Skin of body (tissue), 2 donors: ENCODE results near the gene MAN2A1.

DNA sequence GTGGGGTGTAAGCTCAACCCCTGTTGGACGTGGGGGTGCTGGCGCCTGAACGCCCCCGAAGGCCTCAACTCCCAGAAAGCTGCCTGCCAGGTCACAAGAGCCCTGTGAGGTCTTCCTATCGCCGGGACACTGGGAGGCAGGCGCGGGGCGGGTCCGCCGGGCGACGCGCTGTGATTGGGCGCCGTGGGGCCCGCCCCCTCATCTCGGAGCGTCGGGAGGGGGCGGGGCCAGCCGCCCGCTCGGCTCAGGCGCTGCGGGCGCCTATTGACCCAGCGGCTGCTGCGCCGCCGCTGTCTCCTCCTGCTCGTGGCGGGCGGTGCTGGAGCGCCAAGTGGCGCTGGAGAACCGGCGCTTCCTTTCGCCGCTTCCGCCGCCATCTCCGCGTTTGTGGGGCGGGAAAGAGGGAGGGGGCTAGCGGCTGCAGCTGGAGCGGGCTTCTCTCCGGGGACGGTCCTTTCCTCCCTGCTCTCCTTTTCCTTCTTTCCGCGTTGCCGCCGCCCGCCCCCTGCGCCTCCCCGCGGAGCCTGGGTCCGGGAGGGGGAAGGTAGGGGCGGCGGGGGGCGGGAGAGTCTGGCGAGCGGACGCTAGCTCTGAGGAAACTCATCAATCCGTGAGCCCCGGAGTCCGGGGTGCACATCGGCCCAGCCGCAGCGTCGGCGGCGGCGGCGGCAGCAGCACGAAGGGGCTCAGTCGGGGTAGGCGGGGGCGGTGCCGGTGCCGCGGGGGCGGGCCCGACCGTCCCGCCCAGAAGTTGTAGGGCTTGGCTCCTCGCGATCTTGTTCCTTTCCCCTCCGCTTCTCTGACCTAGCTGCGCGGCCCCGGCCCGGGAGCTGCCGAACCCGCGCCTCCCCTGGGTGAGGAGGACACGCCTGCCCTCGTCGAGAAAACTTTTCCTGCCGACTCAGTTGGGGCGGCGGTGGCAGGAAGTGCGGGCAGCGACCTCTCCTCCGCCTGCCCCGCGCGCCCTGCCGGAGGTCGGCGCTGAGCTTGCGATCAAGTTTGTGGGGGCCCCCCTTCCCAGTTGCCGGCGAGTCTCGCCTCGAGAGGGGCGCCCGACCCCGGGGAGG is at the start of gene MAN2A1:
Gene MAN2A1, plus strand, starts transcription at position 782 of the 1,067 bp plus-strand sequence.
- RAMPAGE, long total RNA: no peak

GRCh38 chr5:109709185-109709555 is 19.4 kb downstream of the MAN2A1 start:
- RAMPAGE, long total RNA: no peak

DNA sequence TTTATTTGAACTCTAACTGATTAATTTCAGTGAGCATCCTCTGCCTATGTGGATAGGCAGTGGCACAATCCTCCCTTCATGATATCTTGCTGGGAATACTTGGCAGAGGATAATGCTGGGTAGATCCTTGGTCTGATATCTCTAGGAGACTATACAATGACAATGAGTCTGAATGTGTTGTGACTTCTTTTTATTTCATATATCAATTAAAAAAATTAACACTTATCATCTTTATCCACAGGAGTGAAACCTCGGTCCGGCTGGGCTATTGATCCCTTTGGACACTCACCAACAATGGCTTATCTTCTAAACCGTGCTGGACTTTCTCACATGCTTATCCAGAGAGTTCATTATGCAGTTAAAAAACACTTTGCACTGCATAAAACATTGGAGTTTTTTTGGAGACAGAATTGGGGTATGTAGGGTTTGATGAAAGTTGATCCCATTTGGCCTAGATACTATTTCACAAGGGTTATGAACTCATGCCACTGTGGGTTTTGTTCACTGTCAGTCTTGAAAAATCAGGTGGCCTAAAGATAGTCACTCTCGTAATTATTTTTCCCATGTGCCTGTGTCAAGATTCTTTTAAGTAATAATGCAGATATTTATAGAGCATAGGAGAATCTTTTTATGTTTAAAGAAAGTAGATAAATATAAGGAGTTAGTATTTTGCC is 77.7 kb downstream of the MAN2A1 start:
- RAMPAGE, long total RNA: no peak

DNA sequence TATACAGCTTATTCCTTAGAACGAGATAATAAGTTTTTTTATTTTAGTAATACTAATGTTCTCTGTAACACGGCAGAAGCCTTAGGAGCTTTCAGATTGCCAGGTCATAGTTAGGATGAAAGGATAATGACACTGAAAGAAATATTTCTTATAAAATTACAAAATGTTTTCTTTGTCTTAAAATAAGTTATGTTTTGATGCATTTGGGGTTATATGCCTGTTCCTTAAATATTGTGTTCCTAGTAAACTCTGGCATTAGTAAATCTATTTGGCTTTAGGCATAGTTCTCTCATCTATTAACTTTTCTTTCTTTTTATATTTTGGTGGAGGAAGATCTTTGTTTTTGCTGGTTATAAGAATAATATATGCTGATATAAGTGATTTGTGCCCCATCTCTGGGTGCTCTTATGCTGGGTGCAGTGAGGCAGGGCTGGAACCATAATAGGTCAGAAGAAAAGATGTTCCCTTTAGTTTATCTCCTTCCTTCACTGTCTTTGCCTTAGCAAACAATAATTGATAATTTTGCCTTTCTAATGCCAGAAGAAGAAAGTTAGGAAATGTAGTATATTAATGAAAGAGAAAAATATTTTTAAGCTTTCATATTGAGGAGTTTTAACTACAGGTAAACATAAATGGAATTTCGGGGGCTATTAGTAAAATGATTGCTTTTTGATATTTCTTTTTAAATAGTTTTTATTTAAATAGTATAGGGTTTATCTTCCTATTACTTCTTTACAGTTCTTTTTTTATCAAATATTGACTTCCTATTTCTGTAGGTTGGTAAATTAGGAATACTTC is 100.9 kb downstream of the MAN2A1 start:
- RAMPAGE, long total RNA: no peak

DNA sequence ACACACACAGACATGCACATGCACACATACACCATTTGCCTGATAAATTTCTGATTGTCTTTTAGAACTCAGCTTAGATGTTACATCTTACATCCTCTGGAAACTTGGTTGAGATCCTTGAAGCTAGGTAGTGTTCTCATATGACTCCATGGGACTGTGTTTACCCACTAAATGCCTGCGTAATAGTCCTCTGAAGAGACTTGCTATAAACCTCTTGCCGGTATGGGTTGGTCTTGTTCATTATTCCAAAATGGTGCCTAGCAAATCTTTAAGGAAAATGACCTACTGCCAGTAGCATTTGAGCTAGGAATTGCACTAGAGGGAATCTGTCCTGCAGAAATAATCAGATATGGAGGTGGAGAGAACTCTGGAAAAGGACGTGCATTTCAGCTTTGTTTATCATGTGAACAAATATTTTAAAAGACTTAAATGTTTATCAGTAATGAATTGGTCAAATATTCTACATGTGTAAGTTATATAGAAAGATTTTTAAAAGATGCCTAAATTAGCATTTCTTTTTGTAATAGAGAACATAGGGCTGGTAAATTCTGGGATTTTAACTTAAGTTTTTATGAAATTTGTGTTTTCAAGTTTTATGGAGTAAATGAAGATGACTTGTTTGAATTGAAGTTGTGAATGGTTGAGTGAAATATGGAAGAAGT is 110.5 kb downstream of the MAN2A1 start:
- RAMPAGE, long total RNA: no peak

DNA sequence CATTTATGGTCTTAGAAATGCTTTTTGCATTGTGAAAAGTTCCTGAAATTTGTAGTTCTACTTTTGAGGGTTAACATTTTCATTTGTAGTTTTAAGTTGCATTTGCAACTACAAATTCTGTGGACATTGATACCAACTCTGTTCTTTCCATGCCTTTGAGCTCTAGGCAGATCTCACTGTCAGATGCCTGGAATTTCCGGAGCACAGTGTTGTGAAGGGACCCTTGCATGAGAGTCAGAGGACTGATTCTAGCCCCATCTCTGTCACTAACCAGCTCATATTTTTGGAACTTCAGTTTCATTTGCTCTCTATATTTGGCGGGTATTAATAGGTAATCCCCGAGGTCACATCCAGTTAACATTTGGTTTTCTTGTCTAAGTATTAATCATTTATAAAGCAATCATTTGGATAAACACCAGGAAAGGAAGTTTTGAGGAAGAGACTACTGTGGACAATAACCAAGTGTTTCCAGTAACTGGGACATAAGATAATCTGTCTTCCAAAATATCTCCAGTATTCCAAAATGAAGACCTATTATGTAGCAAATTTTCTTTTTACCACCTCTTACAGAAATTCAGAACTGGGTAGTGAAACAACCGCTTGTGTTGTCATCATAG is 115.8 kb downstream of the MAN2A1 start:
- RAMPAGE, long total RNA: no peak

GRCh38 chr5:109830697-109831248 is 141.0 kb downstream of the MAN2A1 start:
- RAMPAGE, long total RNA: no peak

- RAMPAGE, long total RNA: no peak
These were observed 272.0 kb downstream of the MAN2A1 start for GRCh38 chr5:109961712-109962059.

DNA sequence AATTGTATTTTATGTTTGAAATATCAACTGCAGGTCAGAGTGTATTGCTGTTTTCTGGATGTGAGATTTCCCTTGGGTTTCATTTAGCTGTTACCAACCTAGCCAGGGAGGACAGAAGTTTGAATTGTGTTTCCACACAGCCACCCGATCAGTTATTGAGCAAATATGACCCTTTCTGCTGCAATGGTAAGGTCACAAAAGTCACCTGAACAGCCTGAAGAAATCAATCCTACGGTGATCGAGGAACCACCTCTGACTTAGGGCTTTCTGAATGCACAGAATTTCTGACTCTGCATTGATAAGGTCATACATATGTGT is 419.9 kb downstream of the MAN2A1 start:
- RAMPAGE, long total RNA: no peak

DNA sequence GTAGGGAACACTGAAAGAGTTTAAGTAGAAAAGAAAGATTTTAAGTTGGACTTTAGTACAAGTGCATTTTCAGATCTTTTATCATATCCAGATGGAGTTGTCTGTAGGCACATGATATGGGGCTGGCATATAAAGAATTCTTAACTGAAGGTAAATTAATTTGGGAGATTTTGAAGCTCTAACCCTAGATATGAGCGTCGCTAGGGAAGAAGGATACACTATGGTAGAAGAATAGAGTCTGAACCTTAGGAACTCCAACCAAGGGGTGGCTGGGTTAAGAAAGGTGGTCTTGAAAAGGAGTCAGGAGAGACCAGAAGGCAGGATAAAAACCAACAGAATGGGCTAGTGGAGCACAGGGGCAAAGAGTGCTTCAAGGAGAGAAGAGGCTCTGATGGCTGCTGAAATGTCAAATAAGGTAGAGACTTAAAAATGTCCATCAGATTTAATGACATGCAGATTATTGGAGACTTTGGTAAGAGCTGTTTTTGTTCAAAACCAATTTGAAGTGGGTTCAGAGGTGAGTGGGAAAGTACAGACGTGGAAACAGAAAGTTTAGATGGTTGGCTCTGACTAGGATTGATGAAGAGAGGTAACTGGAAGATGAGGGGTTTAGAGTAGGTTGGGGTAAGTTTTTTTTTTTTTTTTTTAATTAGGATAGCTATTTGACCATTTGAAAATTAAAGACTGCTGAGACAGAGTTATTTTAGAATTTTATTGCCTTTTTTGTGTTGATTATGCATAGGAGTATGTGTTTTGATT is 14.0 kb downstream of the SLC25A46 start:
- RAMPAGE, long total RNA: no peak

DNA sequence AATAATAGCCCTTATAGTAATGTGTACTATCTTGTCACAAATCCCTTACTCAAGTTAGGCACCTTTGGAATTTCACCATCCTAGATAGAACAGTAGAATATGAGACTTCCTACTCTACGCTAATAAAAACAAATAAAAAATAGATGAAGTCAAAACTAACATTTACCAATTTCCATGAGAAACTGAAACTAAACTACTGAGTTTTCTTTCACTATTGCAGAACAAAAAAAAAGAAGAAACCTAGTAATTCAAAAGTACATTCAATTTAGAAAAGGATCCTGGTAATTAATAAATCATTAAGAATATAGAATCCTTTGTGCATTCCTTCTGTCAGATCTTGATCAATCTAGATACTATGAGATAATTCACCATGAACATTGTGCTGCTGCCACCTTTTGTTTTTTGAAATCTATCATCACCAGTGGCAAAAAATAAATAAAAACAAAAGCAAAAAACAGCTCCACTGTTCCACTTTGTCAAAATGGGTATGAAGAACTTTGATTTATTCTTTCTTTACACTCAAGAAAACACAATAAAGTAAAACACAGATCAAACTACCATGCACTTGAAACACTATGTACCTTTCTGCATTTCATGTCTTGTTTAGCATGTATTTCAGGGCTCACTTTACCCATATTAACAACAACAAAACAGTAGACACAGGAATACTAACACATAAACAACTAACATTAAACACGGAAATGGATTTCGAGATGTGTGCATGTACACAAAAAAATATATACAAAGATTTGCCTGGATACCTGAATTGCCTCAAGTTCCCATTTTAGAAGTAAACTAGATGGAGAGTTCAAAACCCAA is 13.8 kb downstream of the STARD4 start:
- RAMPAGE, long total RNA: no peak

DNA sequence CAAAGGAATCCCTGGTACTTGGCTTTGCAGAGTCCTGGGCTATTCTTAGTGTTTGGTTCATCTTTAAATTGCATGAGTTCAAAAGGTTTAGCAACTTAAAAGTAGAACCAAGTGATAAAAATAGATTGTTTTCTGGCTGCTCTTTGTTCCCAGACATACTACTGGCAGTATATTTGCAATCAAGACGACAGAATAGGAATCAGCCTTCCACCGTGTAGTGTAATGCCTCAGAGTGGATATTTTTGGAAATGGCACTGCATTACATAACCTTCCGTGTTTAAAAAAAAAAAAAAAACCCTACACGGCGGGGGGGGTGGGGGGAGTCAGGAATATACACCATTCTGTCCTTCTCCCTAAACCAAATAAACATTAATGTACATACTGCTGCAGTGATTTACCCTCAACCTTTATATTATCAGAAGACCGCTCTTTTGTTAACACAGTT is 954 bp downstream of the NREP start:
- RAMPAGE, long total RNA: no peak

GRCh38 chr5:112219112-112219656 is 199.9 kb downstream of the EPB41L4A start:
- RAMPAGE, long total RNA: no peak

DNA sequence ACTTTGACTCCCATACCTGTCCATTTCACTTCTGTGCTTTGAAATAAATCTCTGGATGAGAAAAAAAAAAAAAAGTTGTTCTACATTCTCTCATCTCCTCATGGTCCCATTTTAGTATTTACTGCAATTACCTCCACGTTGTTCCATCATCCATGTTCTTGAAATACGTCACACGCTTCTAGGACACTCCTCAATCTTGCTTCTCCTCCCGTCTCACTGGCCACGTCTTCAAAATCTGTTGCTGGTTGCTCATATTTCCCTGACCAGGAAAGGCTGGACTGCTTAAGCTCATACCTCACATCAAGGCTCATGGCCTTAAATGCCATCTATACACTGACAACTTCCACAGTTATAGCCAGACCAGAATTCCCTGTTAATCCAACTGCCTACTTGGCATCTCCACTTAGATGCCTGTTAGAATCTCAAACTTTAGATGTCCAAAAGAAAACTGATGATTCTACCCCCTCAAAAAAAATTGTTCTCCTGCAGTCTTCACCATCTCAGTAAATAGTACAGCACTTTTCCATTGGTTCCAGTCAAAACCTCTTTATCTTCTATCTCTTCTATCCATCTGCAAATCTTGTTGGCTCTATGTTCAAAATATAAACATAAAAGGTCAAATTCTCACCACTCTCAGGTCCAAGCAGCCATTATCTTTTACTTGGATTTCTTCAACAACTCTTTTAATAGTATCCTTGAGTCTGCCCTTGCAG is 132.1 kb downstream of the EPB41L4A start:
- RAMPAGE, long total RNA: no peak

DNA sequence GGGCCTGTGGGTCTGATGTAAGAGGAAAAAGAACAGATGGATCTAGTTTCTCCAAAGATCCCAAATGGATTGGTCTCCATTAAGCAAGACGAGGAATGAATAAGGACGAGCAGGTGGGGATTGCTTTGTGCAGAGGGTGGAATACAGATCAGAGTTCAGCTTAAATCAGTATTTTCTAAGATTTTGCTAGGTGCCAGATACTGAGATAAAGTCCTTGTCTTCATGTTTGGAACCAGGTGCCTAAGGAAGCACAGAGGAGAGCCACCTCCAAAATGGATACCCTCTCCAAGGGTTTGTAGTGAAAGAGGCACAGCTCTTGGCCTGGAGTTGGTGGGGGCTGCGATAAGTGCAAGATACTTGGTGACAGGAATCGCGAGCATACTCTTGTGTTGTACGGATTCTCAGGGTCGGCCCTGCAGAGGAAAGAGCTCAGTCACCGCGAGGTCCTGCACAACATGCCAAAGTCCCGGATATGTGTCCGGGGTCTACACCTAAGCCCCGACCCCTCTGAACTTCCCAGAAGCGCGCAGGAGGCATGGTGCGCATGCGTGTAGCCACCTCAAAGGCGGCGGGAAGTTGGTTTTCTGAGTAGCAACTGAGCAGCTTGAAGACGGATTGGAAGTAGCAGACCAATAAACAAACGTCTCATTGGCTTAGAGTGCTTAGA is 477 bp upstream of the DCP2 start:
- RAMPAGE, long total RNA: no peak

- RAMPAGE, long total RNA: no peak
These were observed 46.0 kb downstream of the DCP2 start for GRCh38 chr5:113022351-113023233.

DNA sequence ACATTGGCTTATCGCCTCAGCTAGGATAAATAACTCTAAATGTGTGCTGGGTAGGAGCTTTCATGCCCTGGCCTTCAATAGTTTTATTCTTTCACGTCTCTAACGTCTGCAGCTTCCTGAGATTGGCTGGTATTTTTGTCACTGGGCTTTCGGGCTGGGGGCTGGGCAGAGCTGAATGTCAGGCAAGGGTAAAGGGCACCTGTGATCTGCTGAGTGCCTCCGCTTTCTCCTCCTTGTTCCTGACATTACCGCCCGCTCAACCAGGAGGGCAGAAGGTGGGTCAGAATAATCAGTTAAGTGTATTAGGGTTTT is 216.6 kb downstream of the TSSK1B start:
- RAMPAGE, long total RNA: no peak

DNA sequence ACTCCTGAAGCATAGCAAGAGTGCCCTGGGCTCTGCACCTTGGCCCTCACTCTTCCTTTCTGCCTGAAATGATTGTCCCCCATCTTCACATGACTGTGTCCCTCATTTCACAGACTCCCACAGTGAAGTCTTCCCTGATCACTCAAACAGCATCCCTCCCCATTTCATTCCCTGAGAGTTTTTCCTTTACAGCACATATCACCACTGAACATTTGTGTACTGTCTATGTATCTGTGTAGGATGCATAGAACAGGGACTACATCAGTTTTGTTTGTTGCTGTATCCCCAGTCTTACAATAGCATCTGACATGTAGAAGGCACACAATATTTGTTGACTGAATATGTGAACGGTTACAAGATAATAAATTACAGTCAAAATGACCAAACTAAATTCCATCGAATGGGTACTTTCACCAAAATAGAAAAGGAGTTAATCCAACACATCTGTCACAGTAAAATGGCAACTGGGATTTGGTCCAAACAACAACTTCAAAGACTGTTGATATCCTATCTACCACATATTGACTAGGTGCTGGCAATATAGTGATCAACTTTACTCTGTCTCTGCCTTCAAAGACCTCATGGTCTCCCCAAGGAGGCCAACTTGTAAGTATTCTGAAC is 149.1 kb downstream of the TSSK1B start:
- RAMPAGE, long total RNA: no peak

DNA sequence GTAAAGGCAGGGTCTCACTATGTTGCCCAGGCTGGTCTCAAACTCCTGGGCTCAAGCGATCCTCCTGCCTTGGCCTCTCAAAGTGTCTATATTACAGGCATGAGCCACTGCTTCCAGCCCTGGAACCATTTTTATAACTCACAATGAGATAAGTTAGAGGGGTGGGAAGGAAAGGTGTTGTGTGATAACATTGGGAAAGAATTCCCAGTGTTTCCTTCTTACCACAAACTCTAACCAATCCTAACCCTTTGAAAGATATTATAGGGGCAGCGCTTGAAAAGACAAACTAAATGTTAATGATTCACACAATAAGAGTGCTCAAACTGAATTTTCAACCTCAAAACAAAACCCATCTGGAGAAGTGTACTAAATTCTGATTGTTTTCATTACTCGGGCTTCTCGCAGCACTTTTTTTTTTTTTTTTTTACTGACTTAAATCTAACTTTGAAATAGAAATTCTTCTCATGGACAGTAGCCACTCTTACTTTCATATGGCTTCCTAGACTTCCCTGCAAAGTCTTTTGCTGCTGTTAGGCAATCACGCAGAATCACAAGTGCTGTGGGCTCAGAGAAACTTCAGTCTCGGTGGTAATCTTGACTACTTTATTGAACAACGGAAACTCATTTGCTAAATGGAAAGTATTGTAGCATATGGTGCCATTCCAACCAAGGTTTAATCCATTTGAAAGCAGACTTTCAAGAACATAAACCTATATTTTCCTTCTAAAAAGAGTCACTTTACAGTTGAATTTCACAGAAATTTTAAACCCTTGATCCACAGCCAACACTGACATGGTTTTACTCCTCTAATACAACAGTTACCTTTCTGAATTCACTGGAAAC is 109.5 kb downstream of the TSSK1B start:
- RAMPAGE, long total RNA: no peak

- RAMPAGE, long total RNA: no peak
These were observed 177.5 kb downstream of the YTHDC2 start for GRCh38 chr5:113691084-113691366.